Sigmoid colon (tissue), 4 donors: ENCODE measurements around the genes DEFB123 and MCTS2.

- PRO-cap, result no peak
- RAMPAGE, long total RNA, 4 experiments, result no peak in any of the 4 experiments
These were observed 829 bp downstream of the ZNF337 start for GRCh38 chr20:25695630-25696417.

DNA sequence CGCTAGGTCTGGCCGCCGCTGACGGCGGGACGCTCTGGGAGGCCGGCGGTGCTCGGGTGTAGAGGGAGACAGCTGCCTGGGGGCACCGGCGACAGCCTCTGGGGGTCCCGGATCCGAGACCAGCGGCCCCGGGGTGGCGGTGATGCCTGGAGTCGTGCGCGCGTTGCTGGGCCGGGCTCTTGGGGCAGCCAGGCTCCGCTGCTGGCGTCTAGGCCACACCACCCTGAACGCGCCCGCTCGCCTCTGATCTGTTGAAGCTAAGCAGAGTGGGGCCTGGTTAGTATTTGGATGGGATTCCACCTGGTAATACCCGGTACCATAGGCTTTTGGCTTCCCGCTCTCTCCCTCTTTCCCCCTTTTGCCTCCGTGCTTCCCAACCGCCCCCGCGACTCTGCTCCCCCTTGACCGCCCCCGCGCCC lies 1383.6 kb upstream of the DEFB115 start:
- PRO-cap, result no peak
- RAMPAGE, long total RNA, 4 experiments, result no peak in any of the 4 experiments

DNA sequence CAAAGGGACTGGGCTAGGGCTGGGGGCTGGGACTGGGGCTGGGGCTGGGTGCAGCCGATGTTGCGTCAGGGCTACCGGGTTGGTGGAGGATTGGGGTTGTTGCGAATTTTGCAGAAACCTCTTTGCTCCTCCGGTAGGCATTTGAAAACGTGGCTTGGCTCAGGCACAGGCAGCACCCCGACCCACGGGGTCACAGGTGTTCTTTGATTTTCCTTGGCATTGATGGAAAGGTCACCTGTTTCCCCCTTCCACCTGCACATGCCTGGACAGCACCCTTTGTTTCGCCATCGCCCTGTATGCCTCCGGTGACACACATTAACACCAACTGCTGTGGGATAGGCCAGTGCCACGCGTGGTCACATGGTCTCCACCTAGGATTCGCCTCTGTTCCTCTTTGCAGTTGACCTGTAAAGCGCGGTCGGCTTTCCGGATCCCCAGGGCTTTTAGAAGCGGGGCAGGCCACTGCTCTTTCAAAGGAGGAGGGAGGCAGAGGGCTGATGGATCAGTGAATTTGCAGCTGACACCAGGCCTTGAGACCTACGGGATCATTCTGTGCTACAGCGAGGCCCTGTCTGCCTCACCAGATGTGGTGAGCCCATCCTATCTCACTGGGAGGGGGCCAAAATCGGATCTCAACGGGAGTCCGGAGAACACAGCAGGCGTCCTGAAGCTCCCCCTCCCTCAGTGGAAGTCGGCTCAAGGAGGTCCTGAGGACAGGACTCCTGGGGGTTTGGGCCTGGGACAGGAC lies 974.0 kb upstream of the DEFB115 start:
- PRO-cap, result no peak
- RAMPAGE, long total RNA, 4 experiments, result no peak in any of the 4 experiments

DNA sequence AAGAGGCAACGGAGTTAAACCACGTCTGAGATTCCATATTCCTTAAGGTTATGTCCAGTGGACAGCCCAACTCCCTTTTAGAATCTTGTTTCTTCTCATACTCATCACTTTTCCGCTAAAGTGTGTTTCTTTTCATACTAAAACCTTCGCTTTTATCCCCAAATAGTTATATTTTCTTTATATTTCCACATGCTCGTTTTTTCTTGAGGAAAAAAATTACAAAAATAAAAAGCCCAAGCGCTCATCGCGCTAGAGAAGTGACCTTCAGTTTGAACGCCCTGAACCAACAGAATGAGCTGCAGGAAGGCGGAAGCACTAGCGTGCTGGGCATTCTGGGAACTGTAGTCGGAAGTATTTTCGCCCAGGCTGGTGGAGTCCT lies 692.5 kb upstream of the DEFB115 start:
- PRO-cap, result no peak
- RAMPAGE, long total RNA, 4 experiments, result no peak in any of the 4 experiments

GRCh38 chr20:30585179-30586225 lies 672.0 kb upstream of the DEFB115 start:
- PRO-cap, result no peak
- RAMPAGE, long total RNA, 4 experiments, result no peak in any of the 4 experiments

GRCh38 chr20:31440419-31440858 lies at the start of gene DEFB123:
TSS of gene DEFB123 (plus strand) at chr20:31440632.
- PRO-cap, result no peak
- RAMPAGE, long total RNA, 4 experiments, result no peak in any of the 4 experiments

DNA sequence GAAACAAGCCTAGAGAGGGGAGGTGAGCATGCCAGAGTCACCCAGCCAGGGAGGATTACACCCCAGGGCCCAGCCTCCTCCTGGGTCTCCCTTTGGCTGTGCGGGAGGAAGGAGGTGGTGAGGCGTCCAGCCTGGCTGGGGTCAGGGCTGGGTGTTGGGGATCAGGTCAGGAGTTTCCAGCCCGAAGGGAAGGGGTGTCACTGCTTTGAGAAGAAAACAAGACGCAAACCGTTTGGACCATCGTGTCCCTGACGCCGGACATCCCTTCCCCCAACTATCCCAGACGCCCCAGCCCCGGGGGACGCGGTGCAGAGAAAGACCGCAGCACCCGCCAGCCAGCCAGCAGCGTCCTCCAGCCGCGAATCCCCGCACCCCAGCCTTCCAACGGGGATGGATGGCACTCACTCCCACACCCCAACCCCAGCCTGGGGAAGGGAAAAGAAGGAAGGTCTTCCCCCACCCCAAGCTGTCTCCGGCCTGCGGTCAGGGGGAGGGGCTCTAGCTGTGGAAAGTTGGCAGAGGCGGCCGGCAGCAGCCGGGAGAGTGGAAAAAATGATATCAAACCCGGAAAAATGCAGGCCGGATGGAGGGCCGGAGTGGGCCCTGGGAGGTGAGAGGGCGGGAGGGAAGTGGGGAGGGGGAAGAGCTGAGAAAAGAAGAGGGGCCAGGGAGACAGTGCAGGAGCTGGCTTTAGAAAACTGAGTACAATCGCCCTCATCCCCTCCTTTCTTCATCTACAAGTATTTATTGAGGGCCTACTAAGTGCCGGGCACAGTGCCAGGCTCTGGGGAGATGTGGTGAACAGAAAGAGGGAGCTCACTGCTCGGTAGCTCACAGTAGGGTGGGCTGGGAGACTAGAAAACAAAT lies 10.6 kb downstream of the REM1 start:
- PRO-cap, result unidirectional peak, minus-strand start at position 471 of the sequence
- RAMPAGE, long total RNA, 4 experiments, result no peak in any of the 4 experiments

DNA sequence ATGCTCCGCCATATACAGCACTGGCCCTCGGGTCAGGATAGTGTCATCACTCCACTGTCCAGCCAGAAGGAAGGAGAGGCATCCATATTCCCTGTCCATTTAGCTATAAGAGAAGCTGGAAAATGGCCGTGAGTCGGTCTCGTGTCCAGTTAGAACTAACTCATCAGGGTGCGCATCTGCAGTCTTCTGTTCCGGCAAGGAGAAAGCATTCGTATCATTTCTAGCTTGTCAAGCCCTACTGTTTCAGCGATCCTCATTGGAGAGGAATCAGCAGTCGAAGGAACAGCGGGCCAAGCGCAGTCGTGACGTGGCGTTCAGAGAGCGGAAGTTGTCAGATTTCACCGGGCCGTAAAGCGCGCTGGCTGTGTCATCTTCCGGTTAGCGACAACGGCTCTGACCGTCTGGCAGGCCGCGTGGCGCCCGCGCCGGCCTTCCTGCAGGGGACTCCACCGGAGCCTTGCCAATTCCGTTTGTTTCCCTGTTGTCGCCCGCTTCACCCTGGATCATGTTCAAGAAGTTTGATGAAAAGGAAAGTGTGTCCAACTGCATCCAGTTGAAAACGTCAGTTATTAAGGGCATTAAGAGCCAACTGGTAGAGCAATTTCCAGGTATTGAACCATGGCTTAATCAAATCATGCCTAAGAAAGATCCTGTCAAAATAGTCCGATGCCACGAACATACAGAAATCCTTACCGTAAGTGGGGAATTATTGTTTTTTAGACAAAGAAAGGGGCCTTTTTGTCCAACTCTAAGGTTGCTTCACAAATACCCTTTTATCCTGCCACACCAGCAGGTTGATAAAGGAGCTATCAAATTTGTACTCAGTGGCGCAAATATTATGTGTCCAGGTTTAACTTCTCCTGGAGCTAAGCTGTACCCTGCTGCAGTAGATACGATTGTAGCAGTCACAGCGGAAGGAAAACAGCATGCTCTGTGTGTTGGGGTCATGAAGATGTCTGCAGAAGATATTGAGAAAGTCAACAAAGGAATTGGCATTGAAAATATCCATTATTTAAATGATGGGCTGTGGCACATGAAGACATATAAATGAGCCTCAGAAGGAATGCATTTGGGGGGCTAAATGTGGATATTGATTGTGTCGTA lies at the start of gene MCTS2:
Gene MCTS2, plus strand, starts transcription at position 381 of the 1,104 bp plus-strand sequence.
- PRO-cap, result unidirectional peak, minus-strand start at position 304 of the sequence
- RAMPAGE, long total RNA, 4 experiments, result no peak in any of the 4 experiments

DNA sequence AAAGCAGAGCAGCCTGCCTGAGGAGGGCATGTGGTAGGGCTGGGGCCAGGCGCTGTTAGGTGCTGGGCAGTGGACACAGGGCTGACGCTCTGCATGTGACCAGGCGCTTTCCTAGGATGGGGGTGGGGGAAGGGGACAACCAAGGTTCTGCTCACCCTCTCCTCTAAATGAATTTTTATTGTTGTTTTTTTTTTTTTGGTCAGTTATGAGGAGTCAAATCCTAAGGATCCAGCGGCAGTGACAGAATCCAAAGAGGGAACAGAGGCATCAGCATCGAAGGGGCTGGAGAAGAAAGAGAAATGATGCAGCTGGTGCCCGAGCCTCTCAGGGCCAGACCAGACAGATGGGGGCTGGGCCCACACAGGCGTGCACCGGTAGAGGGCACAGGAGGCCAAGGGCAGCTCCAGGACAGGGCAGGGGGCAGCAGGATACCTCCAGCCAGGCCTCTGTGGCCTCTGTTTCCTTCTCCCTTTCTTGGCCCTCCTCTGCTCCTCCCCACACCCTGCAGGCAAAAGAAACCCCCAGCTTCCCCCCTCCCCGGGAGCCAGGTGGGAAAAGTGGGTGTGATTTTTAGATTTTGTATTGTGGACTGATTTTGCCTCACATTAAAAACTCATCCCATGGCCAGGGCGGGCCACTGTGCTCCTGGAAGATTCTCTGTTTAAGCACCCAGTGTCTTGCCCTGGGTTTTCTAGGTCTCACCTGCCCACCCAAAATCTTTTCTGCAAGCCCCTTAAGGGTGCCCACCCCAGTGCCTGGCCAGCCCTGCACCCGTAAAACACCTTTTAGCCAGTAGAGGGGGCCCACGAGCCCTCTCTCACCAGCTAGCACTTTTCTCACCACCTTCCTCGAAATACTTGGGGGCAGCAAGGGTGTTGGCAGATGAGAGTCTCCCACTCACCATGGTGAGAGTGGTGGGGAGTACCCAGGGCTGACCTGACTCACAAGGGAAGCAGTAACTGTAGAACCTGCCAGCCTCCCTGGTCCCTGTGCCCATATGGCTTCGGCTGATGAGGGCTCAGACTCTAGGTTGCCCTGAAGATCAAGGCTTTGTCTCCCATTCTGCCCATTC lies 22.1 kb downstream of the MCTS2 start:
- PRO-cap, result no peak
- RAMPAGE, long total RNA, 4 experiments, result no peak in any of the 4 experiments

DNA sequence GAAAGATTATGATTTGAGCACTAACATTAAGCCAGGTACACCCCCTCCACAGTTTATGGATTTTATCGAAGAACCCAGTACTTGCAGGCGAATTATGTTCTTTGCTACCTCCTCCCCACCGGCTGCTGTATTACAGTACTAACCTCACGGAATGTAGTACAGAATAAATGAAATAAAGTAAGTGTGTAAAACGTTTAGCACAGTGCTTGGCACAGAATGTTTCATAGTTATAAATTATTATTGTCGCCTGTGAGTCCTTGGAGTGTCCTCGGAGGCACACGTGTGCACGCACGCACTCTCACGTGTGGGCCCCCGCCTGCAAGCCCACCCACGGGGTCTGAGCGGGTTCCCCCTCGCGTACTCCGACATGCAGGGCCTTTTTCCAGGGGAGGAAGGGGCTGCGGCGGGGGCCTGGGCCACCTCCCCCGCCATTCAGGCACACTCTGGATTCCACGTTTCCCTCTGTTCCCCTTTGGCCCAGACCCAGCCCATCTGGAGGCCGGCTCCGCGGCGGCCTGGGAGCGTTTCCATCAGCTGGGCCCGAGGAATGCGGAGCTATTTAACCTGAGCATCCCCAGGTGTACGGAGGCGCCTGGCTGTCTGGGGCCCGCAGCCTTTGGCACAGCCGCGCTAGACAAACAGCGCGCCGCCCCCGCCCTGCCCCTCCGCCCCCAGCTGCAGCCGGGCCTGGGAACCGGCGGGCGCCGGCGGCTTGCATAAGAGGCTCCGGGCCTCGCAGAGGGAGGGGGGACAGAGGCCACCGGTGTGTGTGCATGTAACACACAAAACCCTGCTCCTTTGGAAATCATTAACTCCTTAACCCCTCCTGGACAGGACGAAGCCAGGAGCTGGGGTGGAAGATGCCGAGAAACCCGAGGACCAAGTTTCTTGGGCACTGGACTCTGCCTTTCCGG lies 3.2 kb downstream of the ID1 start:
- PRO-cap, result no peak
- RAMPAGE, long total RNA, 4 experiments, result no peak in any of the 4 experiments

GRCh38 chr20:31698615-31699684 lies 23.7 kb downstream of the BCL2L1 start:
- PRO-cap, result bidirectional peak, plus-strand start at chr20:31699404, minus-strand start at chr20:31699335
- RAMPAGE, long total RNA, 4 experiments, result no peak in any of the 4 experiments

DNA sequence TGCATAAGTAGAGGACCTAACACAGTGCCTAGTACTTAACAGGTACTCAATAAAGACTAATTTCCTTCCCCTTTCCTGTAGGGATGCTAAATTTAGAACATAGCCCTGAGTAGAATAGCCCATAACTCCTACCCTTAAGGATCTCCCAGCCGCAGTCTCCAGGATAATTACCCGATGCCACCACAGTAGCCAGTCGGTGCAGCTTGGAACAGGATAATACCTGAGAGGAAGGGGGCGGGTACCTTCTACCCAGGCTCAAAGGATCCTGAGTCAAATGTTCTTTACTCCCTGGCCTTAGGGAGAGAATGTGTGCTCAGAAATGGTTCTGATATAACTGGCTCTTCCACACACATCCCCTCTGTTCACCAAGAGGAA lies 3.5 kb downstream of the BCL2L1 start:
- PRO-cap, result no peak
- RAMPAGE, long total RNA, 4 experiments, result no peak in any of the 4 experiments

DNA sequence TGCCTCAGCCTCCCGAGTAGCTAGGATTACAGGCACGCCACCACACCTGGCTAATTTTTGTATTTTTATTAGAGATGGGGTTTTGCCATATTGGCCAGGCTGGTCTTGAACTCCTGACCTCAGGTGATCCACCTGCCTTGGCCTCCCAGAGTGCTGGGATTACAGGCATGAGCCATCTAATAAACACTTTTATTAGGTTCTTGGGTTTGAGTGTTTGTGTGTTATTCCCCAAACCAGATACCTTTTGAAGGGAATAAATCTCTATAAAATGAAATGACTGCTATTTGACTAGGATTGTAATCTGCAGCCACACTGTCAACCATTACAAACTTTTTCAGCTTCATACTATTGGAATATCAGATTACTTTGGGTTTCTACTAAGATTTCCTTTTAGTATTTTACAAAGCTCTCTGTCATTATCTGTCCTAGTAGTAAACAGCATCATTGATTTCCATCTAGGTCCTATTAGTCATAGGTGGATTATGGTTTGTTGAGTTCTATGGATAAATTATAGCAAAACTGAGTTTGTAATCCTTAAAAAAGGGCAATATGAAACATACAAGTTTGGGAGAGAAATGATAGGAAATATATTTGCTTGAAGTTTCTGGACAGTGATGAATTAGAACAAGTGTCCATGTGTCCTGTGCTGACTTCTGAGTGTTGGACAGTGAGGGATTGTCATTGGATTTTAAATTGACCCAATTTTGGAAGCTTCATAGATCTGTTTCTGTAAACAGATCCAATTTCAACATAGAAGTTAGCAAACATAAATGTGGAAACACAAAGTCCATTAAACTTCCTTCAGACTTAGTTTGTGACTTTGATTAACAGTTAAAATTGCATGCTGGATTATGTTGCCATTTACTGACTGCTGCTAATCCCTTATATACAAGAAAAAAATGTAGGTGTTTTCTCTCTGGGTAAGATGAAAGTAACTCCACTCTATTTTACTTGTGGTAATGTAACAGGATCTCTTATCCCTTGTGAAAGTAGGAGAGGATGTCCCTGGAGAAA lies 6.7 kb downstream of the TPX2 start:
- PRO-cap, result no peak
- RAMPAGE, long total RNA, 4 experiments, result no peak in any of the 4 experiments

GRCh38 chr20:31837979-31838517 lies 7.4 kb downstream of the FOXS1 start:
- PRO-cap, result no peak
- RAMPAGE, long total RNA, 4 experiments, result no peak in any of the 4 experiments

DNA sequence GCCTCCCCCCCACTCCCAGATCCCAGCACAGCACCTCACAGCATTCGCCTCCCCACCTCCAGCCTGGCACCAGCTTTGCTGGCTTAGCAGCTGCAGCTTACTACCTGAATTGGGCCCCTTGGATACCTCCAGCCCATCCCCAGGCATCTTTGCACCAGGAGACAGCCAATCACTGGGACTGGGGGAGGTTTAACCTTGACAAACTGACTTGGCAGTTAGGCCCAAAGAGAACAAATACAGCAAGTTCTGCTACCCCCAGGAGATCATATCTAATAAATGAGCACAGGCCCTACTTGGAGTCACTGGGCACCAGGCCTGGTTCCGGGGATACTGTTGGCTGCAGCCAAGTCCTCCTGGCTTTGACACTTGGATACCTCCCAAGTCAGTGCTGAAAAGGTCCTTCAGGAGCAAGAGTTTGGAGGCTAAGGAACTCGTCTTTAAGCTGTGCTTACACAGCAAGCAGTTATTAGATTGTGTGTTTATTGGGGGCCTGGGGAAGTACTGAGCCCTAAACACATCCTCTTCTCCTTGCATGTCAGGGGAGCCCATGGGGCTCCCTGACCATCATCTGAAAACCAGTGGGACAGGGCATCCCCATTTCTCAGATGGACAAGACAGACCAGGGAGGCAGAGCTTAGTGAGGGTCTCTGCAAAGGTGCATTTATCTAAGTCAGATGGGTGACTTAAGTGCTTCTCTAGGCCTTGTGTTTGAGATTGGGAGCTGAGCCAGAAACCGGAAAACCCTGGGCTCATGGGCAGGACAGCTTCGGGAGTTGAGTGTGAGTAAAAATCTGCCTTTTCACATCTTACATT lies 8.6 kb downstream of the PDRG1 start:
- PRO-cap, result no peak
- RAMPAGE, long total RNA, 4 experiments, result no peak in any of the 4 experiments

GRCh38 chr20:32017921-32018965 lies 8.0 kb downstream of the CCM2L start:
- PRO-cap, result no peak
- RAMPAGE, long total RNA, 4 experiments, result no peak in any of the 4 experiments

DNA sequence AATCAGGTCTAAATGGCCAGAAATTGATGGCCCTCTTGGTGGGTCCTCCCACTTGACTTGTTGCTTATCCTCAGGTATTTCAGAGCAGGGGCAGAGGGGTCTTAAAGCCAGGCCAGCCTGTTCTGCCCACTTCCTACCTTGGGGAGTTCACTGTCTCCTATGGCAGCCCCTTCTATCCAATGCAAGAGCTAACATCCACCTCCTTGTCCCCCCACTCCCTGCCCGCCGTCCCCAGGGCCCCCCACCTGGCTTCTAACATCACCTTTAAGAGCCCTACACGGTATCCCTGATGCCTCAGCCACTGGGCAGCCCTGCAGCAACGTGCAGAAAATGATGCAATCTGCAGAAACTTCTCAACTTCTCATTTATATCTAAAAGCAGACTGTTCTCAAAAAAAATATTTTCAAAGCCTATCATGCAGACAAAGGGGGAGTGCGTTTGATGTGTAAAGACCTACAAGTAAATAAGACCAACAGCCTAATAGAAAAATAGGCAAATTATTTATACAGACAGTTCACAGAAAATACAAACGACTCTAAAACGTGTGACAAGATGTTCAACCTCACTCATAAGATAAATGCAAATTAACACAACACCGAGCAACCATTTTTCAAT lies 15.3 kb upstream of the HCK start:
- PRO-cap, result no peak
- RAMPAGE, long total RNA, 4 experiments, result no peak in any of the 4 experiments

GRCh38 chr20:32070547-32071281 lies 18.7 kb downstream of the HCK start:
- PRO-cap, result no peak
- RAMPAGE, long total RNA, 4 experiments, result no peak in any of the 4 experiments

DNA sequence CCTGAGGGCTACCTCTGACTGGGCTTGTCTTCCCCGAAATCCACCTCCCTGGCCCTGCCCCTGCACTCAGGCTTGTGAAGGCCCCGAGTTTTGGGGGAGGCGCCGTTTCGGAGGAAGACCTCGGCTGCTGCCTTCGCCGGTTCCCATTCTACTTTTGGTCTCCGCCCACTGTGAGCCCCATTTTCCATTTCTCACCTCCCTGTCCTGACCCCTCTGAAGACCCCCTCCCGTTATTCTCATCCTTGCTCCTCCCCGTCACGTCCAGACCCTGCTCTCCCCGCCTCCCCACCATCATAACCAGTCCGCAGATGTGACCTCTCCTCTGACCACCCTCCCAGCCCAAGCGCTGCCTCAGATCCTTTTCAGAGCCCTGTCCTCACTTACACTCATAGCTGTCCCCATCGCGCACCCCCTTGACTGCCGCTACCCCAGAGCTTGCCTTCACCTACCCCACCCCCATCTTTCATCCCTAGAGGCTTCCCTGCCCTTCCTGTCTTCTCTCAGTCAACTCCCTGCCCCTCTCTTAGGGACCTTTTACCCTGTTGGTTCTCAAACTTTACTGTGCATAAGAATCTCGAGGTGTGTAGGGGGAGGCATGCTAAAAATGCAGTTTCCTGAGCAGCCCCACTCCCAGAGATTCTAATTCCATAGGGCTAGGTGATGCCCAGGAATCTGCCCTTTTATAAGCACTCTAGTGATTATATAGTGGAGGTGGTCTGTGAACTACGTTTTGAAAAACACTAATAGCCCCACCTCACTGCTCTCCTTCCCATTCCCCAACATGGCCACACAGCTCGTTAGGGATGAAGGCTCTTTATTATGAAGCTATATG lies 572 bp downstream of the TM9SF4 start:
- PRO-cap, result no peak
- RAMPAGE, long total RNA, 4 experiments, result no peak in any of the 4 experiments

- PRO-cap, result no peak
- RAMPAGE, long total RNA, 4 experiments, result no peak in any of the 4 experiments
These were observed 1.8 kb downstream of the TM9SF4 start for GRCh38 chr20:32111299-32111755.